Measurements from ENCODE around the genes EIF1AX, CBLL2, PDK3 and MAGEB5.

DNA sequence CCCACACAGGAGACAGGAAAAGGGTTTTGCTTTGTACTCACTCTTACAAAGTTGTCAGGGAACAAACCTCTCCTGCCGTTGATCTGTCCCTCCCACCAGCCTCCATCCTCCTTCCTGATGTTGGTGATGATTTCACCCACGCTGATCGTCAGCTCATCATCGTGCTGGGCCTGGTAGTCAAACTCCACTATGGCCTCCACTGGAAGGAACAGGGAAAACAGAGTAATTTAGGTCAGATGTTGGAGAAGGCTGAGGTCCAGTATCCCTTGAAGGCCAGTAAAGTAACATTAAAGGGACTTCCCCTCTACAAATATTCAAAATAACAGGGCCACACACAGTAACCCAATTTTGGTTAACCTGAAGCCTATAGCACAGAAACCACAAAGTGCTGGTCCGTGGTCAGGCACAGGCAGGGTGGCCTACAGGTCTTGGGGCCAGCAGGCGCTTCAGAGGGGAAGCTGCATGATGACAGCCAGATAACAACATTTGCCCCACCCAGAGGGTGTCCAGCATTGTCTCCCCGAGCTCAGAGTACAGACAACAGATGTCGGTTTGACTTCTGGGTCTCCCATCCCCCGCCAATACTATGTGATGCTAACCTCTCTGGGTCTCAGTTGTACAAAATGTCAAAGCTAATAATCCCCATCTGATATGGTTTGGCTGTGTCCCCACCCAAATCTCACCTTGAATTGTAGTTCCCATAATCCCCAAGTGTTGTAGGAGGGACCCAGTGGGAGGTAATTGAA lies 51.1 kb downstream of the SH3KBP1 start:
- PRO-cap: no peak

DNA sequence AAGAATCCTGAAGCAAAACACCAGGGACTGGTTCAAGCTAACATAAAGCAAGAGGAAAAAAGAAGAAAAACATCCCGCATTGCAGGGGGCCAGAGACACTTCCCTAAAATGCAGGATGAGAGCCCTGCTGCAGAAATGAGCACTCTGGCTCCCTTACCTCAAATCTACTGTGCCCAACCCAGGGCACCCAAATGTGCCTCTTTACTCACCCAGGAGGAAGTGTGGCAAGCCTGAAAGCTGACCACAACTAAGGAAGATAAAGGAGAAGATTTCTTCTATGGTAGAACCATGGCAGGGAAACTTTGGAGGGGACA lies 21.4 kb downstream of the SH3KBP1 start:
- PRO-cap: no peak

- PRO-cap: bidirectional peak, plus-strand start at chrX:20142129, minus-strand start at chrX:20141835
Measured at GRCh38 chrX:20141591-20142275, at the start of gene EIF1AX. TSS of gene EIF1AX (minus strand) at chrX:20141838.

DNA sequence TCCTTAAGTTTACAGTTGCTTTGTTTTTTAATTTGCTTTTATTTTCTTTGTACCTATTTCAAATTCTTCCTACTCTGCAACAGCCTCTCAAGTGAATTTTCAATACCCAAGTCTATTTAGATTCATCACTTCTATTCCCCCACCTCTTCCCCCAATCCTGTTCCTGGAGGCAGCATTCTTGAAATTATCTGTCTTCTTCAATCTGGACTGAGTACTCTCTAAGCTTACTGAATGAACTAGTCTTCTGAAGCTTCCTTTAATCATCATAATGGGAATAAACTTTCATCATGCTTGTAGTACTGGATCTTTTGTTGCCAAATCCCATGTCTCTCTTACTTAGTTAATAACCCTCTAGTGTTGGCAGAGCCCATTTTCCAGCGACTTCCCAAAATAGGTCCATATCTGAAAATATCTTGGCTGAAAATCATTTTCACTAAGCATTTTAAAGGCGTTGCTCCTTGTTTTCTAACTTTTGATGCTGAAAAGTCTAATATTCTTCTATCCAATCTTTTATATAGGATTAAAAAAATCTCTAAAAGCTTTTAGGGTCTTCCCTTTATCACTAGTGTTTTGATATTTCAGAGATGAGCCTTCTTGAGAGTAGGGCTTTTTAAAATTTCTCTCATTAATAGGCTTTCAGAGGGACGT lies 39.6 kb downstream of the RPS6KA3 start:
- PRO-cap: no peak

- PRO-cap: bidirectional peak, plus-strand start at chrX:20413077, minus-strand start at chrX:20412948
Measured at GRCh38 chrX:20412624-20413293, 146.1 kb upstream of the RPS6KA3 start.

GRCh38 chrX:21662696-21663180 lies 4.6 kb upstream of the KLHL34 start:
- PRO-cap: no peak

- PRO-cap: no peak
Measured at GRCh38 chrX:21905137-21905676, 35.3 kb upstream of the SMS start.

DNA sequence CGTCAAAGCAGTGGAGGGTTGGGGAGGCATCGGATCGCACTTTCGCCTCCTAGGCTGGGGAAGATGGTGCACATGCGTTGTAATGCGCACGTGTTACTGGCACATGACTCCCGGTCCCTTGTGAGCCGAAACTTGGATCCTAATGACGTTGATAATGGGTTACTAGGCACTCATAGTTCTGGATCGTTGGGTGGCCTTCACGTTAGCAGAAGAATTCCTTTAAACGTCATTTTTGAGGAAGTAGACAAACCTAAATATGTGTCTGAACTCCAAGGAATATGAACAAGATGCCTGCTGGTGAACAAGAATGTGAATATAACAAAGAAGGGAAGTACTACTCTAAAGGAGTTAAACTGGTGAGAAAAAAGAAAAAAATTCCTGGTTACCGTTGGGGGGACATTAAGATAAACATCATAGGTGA lies at the start of gene CBLL2:
Gene CBLL2, plus strand, starts transcription at position 200 of the 421 bp plus-strand sequence.
- PRO-cap: no peak

GRCh38 chrX:23332047-23332936 lies 2.4 kb upstream of the PTCHD1 start:
- PRO-cap: no peak

GRCh38 chrX:23335875-23336529 lies 1.4 kb downstream of the PTCHD1 start:
- PRO-cap: no peak

DNA sequence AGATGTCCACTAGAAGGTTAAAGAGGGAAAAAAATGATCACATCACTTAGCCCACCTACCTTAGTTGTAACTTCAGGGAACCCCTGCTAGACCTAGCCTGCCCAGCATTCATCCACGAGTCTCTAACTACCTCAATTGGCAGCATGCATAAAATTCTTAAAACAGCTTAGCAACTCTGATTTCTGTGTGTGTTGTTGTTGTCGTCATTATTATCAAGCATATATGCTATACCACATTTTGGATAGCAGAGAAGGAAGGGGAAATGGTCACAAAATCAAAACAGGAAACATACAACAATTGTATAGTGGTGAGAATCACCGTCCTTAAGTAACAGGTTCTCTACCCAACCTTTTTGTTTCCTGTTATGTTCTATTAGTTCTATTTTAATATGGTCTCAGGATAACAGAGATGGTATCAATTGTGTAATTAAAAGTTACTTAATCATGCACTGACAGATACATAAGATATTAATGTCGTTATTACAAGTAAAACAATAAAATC lies 2.7 kb upstream of the ACOT9 start:
- PRO-cap: unidirectional peak, minus-strand start at position 124 of the sequence

DNA sequence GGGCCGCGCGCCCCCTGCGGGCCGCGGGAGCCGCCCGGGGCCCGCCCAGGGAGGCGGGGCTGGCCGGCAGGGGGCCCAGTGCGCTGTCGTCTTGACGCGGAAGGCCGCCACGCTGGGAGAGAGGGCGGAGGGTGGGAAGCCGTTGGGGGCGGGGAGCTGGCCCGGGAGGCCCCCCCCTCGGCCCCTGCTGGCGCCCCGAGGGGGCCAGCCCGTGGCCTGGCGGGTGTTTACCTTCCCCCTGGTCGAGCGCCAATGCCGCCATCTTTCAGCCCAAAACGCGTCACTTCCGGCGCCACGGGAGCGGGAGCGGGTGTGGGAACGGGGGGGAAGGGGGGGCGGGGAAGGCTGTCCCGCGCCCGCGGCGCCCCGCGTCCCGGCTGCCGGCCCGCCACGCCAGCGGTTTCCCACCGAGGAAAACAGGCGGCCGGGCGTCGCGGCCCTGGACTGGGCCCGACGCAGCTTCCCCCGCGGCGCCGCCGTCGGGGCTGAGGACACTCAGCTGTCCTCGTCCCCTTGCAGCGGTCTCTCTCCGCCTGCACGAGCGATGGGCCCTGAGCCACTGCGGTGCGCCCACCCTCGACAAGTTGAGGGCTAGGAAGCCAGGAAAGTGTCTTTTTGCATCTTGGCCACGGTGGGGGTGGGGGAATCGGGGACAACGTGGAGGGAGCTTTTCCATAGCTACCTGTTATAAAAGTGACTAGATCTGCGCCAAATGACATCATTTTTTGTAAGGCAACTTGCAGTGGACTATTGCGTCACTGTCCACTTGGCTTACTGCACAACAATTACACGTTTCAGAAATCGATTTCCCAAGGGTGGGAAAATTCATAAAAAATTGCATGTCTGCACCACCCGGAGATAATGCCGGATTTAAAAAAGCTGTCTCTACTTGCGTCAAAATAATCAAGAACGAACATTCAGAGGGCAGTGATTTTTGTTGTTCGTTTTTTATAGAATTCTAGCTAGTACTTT lies 1.3 kb downstream of the KLHL15 start:
- PRO-cap: bidirectional peak, plus-strand start at position 48 of the sequence, minus-strand start outside the sequence; bidirectional peak, plus-strand start at position 341 of the sequence, minus-strand start at position 254 of the sequence

GRCh38 chrX:24133119-24133835 lies 16.3 kb upstream of the ZFX start:
- PRO-cap: no peak

- PRO-cap: no peak
Measured at GRCh38 chrX:24190400-24191028, 41.0 kb downstream of the ZFX start.

- PRO-cap: no peak
Measured at GRCh38 chrX:24214783-24215437, 65.4 kb downstream of the ZFX start.

DNA sequence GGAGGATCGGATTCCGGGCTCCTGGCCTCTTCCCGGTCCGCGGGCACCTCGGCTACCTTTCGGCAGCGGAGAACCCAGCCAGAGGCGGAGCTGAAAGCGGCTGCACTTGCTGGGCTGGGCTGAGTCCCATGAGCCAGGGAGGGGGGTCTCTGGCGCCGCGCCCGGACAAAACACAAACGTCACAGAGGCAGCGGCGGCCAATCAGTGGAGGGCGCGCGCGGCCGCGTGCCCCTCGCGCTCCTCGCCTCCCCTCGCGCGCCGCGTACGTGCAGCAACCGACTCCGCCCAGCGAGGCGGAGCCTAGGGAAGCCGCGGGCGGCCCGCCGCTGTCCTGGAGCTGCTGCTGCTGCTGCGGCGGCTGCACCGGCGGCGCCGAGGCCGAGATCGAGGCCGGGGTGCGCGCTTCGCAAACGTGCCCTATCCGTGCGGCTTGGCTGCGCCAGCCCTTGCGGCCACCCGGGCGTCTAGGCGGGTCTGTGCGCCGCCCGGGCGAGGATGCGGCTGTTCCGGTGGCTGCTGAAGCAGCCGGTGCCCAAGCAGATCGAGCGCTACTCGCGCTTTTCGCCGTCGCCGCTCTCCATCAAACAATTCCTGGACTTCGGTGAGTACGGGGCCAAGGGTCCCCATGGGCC lies at the start of gene PDK3:
Gene PDK3, plus strand, starts transcription at position 326 of the 632 bp plus-strand sequence.
- PRO-cap: bidirectional peak, plus-strand start at position 303 of the sequence, minus-strand start at position 86 of the sequence

GRCh38 chrX:24480327-24480791 lies 15.3 kb downstream of the PDK3 start:
- PRO-cap: no peak

DNA sequence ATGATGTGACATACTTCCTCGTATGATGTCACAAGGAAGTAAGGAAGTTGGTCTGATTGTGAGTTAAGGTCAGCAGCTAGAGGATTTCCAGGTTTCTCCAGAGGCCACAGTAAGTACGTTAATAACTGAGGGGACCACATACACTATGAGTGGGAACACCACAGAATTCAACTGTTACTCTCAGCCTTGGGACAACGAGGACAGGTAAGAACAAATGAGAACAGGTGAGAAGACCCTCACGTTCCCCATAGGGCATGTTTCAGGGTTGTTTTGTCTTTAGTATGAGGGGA lies at the start of gene MAGEB5:
Gene MAGEB5, plus strand, starts transcription at position 175 of the 290 bp plus-strand sequence.
- PRO-cap: no peak

- PRO-cap: no peak
Measured at GRCh38 chrX:26227721-26228009, 11.7 kb downstream of the MAGEB5 start.

- PRO-cap: unidirectional peak, minus-strand start at chrX:28481372
Measured at GRCh38 chrX:28481078-28481468, 106.2 kb upstream of the IL1RAPL1 start.